Cardiac septum (tissue), 1 donor: ENCODE measurements around the gene CGRRF1.

DNA sequence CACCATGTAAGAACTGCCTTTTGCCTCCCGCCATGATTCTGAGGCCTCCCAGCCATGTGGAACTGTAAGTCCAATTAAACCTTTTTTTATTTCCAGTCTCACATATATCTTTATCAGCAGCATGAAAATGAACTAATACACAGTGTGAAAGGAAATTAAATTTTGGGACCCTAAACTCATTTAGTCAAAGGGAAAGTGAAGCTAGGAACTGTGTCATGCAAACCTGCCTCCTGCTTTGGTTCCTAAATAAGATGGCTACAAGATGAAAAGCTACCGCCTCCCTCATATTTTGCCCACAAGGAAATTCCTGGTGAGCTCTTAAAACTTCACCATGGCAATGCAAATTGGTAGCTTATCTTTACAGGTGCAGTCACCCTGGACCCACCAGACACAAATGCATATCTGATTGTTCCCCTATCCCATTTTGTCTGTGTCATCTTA is 91.9 kb upstream of the DDHD1 start:
- PRO-cap = no peak

DNA sequence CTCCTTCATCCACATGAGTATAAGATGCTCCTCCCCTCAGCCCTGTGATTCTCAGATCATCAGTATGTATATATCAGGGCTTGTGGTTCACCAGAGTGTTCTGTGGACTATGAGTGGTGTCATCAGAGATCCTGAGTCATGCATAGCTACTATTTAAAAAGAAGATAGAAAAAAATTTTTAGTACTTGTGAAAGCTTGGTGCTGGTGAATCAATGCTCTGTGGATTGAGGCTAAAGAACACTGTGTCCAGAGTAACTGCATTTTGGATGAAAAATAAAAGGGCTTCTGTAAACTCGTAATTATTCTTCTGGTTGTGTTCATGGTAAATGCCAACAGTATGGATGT is 285.8 kb downstream of the BMP4 start:
- PRO-cap = no peak

DNA sequence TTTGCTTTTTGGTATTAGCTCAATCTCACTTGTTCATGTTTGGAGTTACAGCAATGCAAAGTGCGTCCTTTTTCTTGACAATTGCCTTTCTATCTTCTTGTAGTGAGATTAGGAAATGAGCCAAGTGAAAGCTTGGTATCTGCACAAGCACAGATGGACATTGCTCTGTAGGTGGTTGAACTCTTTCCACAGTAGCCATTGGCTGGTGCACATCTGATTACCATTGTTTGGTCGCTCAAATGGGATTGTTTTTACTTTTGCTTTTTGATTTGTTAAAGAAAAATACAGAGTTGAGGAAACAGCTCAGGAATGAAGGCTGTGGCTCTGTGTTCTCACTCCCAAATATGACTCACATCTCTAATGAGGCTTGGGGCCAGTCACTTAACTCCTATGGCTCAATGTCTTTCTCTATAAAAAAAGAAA is 241.3 kb downstream of the BMP4 start:
- PRO-cap = no peak

DNA sequence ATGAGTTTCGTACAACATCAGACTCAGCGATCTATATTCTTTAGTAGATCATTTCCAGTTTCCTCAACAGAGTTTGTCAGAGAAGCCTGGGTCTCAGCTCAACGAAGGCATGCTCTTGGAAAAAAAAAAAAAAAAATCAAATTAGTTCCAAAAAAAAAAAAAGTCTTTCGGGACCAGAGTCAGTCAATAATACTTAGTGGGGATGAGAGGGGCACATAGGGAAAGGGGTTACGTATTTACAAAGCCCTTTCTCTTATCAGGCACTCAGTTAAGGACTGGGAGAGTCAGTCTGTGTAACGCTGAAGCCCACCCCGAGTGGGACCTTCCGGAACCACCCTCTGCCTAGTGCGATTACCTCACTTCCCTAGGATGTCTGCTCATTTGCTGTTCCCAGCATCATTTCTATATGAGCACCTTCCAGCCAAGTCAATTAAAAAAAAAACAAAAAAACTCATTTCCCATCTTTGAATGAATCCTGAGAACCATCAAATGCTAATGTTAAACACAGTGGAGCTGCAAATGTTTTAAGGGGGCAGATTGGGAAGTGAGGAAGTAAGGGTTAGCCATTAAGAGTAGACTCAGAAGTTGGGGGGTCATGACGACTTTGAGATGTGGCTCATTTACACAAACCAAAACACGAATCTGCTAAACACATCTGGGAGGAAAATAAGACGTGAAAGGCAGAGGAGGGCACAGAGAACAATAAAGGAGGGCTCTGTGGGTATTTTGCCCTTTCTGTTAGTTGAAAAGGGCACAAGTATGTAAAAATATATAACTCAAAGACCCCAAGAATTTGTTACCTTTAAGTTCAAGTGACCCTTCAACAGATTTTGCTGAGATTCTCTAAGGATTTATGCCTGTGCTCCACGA is 76.8 kb downstream of the BMP4 start:
- PRO-cap = bidirectional peak, plus-strand start at position 498 of the sequence, minus-strand start at position 317 of the sequence

DNA sequence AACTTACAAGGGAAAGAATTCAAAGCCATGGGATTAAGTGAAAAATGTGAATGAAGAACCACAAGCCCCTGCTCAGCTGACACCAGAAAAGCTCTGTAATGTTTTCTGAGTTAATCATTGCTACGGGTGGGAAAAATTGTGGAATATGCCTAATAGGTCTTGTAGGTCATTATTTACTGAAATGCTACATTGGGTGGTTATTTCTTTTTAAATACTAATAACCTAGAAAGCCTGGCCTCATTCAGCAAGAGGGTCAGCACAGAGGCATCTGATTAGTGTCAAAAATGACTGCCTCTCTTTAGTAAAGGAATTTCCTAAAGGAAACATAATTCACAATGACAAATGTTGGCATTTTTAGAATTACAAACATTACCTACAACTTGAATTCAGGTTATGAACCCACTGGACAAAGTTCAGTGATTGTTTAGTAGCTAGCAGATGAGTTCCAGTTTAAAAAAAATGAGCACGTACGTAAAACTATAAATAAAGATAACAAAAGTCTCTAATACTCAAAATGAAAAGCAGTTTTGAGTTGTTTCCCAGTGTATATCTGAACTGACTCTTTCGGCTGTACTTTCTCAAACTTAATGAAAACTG is 75.3 kb downstream of the BMP4 start:
- PRO-cap = no peak

GRCh38 chr14:54251886-54252848 is 144.6 kb upstream of the CDKN3 start:
- PRO-cap = no peak

GRCh38 chr14:54426795-54427617 is 14.2 kb downstream of the CNIH1 start:
- PRO-cap = no peak

GRCh38 chr14:54440066-54440804 is 939 bp downstream of the CNIH1 start:
- PRO-cap = no peak

DNA sequence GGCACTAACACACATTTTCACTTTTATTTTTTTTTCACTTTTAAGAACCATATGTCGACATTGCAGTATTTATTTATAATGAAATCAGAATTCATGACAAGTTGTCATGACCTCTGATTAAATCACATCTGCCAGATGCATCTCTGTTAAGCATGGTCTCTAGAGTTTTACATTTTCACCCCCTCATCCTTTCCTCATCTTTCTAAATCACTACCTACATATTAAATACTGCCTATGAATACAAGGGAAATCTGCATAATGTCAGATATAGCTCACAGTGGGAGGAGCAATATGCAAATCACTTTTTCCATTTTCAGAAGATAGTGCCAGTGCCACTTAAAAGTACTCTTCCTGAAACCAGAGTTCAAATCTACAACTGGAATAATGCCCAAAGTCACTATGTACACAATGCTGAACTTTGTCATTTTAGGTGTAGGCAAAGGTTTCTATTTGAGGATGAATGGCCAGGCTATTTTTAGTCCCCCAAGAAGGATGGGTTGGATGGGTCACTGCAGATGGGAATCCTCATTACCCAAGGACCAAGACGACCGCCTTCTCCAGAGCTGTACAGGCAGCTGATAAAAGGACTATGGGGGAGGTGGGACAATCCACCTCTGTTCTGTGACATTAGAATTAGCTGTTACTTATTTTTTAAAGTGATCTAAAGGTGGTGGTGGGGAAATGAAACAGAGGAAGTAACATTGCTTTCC is 5.7 kb downstream of the GMFB start:
- PRO-cap = no peak

- PRO-cap = bidirectional peak, plus-strand start at chr14:54509842, minus-strand start at chr14:54509602
These were observed at the start of gene CGRRF1 for GRCh38 chr14:54509188-54510018. TSS of gene CGRRF1 (plus strand) at chr14:54509906.

DNA sequence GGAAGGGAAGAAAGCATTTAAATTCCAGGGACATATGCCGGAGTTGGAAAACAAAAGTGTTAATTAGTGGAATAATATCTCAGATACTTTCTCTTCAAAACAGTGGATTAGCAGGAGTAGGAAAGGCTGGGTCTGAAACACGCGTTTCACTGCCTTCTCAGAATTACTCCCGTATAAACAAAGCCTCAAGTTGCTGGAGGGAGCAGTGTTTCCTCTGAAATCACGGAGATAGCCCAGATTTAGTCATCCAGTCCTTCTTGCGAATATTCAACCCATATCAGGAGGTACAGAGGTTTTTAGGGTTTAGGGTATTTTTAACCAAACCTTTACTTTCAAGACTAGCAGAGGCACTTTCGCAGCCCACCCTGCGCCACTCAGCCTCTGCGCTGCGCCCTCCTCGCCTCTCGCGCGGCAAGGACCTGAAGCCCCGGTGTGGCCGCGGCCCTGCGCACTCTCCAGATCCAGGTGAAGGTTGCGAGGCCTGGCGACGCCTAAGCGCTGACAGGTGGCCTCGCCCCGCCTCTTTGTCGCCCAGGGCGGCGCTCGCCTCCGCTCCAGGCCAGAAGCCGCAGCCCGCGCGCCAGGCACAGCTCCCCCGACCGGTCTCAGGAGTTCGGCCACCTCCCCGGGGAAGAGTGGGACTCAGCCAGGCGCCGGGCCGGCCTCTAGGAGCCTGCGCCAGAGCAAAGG is 2.0 kb upstream of the SAMD4A start:
- PRO-cap = bidirectional peak, plus-strand start at position 205 of the sequence, minus-strand start at position 175 of the sequence; bidirectional peak, plus-strand start at position 562 of the sequence, minus-strand start at position 467 of the sequence

DNA sequence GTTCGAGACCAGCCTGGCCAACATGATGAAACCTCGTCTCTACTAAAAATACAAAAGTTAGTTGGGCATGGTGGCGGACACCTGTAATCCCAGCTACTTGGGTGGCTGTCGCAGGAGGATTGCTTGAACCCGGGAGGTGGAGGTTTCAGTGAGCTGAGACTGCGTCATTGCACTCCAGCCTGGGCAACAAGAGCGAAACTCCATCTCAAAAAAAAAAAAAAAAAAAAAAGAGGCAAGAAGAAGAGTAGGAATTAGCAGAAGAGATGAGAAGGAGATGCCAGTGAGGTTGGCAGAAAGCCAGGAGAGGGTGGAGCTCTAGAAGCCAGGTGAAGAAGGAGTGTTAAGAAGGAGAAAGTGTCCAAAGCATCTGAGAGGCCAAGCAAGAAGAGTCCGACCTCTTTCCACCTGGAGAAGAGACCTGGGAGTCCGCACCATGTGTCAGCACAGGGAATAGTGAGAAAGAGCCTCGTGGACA is 70.3 kb downstream of the SAMD4A start:
- PRO-cap = no peak

DNA sequence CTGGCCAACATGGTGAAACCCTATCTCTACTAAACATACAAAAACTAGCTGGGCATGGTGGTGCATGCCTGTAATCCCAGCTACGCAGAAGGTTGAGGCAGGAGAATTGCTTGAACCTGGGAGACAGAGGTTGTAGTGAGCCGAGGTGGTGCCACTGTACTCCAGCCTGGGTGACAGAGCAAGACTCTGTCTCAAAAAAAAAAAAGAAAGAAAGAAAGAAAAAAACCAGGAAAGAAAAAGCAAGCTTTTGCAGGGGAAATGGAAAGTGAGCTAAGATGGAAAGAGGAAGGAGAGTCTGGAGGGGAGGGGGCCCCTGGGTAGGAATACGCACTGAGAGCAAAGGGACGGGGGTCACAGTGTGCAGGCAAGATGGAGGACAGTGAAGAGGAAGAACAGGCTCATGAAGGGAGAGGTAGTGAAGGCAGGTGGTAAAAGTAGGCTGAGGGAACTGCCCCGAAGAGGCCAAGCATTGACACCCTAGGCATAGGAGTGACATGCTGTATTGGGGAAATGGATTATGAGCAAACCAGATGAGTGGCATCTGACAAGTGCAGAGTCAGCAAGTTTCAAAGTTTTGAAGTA is 139.6 kb downstream of the SAMD4A start:
- PRO-cap = no peak

DNA sequence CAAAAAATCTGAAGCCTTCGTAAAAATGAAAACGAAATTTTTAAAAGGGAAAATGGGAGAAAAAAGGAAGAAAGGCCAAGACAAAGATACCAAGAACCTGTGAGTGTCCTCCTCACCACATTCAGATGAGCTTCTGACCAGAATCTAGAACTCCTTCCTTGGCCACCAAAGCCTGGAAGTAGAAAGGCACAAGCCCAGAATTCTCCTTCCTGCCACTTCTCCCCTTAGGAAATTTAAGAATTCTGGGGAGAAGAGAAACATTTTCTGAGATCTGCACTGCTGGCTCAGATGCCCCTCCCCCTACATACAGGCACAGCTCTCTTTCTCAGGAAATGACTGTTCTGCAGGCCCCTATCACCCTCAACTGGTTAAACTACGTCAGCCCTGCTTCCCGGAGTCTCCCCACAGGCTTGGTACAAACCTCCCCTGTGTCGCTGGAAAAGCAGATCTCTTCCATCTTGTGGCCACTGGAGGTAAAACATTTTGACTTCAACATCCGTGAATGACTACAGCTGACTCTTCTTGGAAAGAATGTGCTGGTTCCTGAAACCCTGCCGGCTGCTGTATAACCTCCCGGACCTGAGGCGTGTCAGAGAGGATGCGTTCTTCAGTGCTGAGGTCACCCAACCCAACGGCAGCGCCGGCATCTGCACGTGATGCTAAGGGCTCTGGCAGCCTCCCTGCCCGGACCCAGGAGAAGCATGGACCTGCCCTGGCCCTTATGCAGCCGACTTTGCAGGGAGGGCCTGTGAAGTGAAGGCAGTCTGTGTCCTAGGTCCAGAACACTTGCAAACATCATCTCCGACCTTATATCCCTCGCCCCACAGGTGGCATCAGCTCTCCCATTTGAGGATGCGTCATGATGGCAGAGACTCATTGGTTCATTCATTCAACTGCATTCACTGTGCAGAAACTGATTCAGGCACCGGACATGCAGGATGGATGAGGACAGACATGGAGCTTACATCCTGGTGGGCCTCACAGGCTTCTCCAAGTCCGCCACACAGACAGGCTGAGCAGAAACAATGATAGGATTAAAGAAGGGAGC is 129.4 kb downstream of the GCH1 start:
- PRO-cap = bidirectional peak, plus-strand start at position 352 of the sequence, minus-strand start at position 366 of the sequence

DNA sequence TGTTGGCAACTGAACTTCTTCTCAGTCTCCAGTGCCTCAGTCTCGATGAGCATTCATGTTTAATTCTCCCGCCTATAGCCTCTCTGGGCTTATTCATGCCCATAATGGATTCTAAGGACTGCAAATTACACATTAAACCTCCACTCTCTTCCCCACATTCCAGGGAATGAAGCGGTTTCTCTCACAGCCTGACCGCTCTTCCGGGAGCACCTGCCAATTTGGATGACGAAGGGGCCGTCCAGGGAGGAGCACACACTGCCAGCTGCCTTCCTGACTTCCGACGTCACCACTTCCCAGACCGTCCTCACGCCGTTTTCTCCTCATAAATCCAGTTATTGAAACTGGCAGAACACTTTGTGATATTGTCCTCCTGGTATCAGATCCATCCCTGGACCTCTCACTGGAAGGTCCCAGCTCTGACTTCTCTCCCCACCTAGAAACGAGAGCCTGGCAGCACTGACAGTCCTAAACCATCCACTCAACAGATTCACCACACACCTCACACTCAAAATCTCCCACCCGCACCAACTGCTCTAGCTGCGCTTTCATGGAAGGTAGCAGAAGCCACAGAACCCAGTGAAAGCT is 87.6 kb downstream of the GCH1 start:
- PRO-cap = no peak

GRCh38 chr14:54837887-54838426 is 64.7 kb downstream of the GCH1 start:
- PRO-cap = no peak

DNA sequence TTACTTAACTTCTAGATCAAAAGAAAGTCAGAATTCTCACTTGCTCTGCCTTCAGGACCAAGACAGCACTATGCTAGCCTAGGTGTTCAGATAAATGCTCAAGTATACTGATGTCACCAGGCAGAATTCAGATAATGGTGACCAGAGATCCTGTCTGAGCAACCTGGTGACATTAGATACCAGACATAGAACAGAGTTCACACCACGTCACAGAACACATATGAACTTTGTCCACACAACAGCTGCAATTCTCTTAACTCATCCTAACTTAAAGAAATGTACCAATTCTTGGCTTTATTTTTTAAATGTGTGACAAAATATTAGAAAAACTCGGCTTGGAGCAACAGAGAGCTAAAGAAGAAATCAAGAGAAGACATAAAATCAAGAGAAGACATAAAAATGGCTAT is 58.1 kb downstream of the GCH1 start:
- PRO-cap = no peak

DNA sequence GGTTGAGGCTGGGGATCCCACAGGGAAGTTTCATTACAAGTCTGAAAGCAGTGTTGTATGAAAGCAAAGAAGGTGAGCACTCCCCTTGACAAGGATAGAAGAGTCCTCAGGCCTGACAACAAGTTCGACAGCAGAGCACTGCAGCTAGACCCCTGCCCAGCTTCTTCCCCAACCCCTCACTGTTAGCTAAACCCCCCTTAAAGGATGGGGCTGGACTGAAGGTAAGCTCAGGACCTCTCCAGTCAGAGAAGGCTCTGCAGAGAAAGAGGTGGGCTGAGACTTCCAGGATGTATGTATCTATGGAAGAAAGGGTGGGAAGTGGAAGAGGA is 43.5 kb downstream of the GCH1 start:
- PRO-cap = no peak

GRCh38 chr14:54881999-54882390 is 20.6 kb downstream of the GCH1 start:
- PRO-cap = no peak

DNA sequence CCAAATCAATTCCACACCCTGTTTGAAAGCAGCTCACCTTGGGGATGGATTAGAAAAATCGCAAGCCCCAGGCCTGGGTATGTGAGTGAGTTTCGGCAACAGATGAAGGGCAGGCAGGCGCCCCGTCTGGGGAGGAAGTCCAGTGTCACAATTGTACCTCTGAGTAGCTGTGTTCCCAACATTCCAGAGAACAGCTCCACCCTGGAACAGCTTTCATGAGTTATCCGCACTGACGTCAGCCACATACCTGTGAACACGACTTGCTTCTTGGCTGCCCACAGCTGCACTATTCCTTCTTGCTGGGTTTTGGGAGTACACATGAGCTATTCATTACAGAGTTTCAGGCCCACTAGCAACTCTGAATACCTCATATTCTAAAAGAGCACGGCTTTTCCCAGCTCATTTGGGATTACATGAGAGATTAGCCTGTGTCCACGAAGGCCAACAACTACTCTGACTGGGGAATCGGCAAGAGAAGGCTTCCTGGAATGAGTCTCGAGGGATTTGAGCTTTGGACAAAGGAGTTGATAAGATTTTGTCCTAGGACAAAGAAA is 26.2 kb downstream of the MAPK1IP1L start:
- PRO-cap = no peak